Ovary (tissue), 7 donors: Measurements from ENCODE around the gene CAMSAP2.

GRCh38 chr1:198648219-198648482 is 9.3 kb downstream of the PTPRC start:
- PRO-cap, 7 experiments = no peak in any of the 7 experiments
- RAMPAGE, long total RNA, 2 experiments = no peak in any of the 2 experiments

DNA sequence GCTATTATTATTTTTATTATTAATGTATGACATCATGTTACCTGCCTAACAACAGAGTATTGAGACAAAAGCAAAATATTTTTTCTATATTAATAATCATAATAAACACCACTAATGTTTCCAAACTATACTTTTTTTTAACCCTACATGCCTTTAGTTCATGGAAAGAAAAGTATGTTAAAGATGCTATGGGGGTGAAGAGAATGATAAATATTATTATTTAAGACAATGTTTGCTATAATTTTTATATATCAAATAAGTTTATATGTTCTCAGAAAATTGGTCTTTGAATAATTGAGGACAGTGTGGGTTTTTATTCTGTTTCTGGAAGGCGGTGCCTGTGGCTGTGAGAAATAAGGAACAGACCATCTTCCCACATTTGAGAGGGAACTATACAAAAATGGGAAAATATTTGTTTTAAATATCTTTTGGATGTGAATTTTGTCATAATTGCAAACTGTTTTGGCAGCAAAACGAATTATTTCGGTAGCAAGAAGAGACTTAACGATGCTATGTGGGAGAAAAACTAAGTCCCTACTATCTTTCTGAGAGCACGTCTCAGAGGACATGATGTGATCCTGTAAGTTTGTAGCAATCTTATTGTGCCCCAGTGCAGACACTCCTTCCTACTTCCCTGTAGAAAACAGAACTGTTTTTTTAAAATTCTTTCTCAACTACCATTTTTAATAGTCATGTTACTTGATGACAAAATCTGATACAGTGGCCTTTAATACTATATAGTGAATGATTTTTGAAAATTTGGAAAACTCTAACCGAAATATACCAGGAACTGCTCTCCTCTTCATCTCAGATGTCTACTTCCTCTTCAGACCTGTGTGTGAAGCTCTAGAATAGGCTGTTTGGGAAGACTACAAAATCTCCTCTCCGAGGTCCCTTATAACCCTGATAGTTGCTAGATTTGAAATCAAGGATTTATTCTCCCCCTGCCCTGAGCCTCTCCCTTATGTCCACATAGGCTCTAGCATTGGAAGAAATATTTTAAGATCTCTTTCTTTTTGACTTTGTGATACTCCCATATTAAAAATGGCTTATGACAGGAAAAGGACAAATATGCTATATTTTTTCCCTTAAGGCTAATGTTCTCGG is 25.4 kb downstream of the PTPRC start:
- PRO-cap, 7 experiments = no peak in any of the 7 experiments
- RAMPAGE, long total RNA, 2 experiments = no peak in any of the 2 experiments

DNA sequence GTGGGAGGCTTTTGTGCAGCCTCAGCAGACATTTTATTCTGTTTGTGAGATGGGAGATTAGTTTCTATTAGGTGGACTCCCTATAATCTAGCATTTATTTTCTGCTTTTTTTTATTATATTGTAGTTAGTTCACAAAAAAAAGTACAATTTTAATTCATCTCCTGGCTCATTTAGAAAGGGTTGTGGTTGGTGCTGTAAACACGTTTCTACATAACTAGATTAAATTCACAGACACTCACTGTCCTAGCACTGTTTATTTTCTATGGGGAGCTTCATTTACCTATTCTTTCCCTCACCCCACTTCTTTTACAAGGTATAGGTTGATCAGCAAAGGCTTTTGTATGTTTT is 43.4 kb downstream of the PTPRC start:
- PRO-cap, 7 experiments = no peak in any of the 7 experiments
- RAMPAGE, long total RNA, 2 experiments = no peak in any of the 2 experiments

- PRO-cap, 7 experiments = no peak in any of the 7 experiments
- RAMPAGE, long total RNA, 2 experiments = no peak in any of the 2 experiments
Measured at GRCh38 chr1:198694391-198694679, 55.5 kb downstream of the PTPRC start.

GRCh38 chr1:198935956-198937187 is 297.5 kb downstream of the PTPRC start:
- PRO-cap, 7 experiments = peak in 1 of 7 experiments; most common plus-strand start chr1:198936543 (in 1)
- RAMPAGE, long total RNA, 2 experiments = no peak in any of the 2 experiments

DNA sequence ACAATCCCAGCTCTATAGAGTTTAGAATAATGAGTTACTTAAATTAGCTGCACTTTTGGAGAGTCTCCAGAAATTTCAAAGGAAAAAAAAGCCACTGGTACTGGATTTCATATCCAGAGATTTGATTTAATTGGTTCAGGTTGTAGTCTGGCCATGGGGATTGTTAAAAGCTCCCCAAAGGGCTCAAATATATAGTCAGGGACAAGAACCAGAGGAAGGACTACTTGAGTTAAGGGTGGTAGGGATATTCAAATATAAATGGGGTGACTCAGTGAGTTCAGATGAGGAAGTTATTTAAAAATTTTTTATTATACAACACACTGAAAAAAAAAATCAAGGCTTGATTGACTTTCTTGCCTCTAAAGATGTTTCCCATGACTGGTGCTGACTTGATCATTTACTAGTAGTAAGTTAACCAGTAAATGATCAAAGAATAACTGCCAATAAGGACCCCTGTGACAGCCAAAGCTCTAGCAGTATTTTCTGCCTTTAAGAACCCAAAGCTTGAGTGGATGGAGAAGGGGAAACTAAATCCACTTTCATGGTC is 357.7 kb upstream of the NR5A2 start:
- PRO-cap, 7 experiments = no peak in any of the 7 experiments
- RAMPAGE, long total RNA, 2 experiments = no peak in any of the 2 experiments

DNA sequence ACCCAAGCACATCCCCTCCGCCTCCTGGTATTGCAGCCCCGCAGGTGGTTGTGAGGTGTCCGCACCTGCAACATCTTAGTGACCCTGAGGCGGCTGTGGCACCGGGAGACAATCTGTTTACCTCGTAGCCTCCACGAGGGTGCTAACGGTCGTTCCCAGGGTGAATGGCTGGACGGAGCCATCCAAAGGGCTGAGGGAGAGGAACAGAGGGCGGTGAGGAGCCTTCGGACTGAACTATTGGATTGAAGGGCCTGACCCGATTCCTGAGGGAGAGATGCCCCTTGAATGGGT is 2.2 kb downstream of the NR5A2 start:
- PRO-cap, 7 experiments = no peak in any of the 7 experiments
- RAMPAGE, long total RNA, 2 experiments = no peak in any of the 2 experiments

GRCh38 chr1:200030672-200031140 is 3.2 kb downstream of the NR5A2 start:
- PRO-cap, 7 experiments = no peak in any of the 7 experiments
- RAMPAGE, long total RNA, 2 experiments = no peak in any of the 2 experiments

- PRO-cap, 7 experiments = no peak in any of the 7 experiments
- RAMPAGE, long total RNA, 2 experiments = no peak in any of the 2 experiments
Measured at GRCh38 chr1:200129430-200129957, 102.0 kb downstream of the NR5A2 start.

GRCh38 chr1:200301937-200302942 is 107.6 kb downstream of the ZNF281 start:
- PRO-cap, 7 experiments = no peak in any of the 7 experiments
- RAMPAGE, long total RNA, 2 experiments = no peak in any of the 2 experiments

DNA sequence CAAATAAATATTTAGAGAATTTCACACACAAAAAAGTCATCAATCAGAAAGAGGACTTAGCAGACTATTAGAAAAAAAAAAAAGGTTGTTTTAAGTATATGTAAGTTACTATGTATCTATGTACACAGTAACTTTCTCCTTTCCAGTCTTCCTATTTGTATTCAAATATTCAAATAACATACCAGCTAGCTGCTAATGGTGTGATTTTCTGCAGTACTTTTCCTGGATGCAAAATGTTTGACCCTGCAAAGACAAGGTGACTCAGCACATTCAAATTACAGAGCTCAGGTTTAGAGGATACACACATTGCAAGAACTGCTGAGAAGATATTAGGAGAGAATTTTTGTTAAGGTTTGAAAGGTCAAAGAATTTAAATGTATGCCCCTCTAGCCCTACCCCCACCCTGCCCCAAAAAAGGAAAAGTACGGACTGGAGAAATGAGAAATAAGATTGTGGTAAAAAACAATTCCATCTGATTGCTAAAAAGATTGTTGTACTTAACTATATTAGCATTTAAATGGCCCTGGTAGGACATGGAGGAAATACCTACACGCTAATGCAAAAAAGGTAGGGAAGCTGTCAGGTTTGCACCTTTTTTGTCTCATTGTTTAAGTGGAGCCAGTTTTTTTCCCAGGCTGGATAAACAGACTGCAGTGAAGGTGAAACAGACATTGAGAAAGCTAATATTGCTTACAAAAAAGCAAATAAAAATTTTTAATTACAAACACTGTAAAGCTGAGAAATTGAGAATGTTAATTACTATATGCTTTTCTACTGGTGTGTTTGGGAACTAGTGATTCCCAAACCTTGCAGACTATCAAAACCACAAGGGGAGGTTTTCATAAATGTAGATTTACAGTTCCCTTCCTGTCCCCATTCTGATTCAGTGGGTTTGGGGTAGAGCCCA is 45.6 kb downstream of the ZNF281 start:
- PRO-cap, 7 experiments = no peak in any of the 7 experiments
- RAMPAGE, long total RNA, 2 experiments = no peak in any of the 2 experiments

- PRO-cap, 7 experiments = no peak in any of the 7 experiments
- RAMPAGE, long total RNA, 2 experiments = no peak in any of the 2 experiments
Measured at GRCh38 chr1:200653125-200653569, 16.6 kb downstream of the DDX59 start.

DNA sequence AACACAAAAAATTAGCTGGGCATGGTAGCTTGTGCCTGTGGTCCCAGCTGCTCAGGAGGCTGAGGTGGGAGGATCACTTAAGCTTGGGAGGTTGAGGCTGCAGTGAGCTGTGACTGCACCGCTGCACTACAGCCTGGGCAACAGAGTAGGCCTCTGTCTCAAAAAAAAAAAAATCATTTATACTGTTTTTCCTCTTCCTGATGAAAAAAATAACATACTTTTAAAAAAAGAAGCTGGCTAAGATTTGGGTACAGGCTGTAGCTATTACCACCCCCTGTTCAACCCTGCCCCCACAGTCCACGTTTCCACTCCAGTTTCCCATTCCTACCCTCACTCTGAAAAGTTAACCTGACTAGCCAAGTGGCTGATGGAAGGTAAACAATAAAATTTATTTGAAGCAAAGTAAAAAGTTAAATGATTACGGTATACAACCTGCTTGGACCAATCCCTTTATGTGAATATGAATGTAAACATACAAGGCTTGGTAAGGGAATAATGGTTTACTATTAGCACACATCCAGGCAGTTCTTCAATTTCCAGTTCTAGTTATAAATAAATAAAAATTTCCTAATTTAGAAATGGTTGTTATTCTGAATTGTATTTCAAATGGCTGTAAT is 9.6 kb upstream of the CAMSAP2 start:
- PRO-cap, 7 experiments = peak in 4 of 7 experiments; most common plus-strand start position 293 of the sequence (in 2)
- RAMPAGE, long total RNA, 2 experiments = no peak in any of the 2 experiments

DNA sequence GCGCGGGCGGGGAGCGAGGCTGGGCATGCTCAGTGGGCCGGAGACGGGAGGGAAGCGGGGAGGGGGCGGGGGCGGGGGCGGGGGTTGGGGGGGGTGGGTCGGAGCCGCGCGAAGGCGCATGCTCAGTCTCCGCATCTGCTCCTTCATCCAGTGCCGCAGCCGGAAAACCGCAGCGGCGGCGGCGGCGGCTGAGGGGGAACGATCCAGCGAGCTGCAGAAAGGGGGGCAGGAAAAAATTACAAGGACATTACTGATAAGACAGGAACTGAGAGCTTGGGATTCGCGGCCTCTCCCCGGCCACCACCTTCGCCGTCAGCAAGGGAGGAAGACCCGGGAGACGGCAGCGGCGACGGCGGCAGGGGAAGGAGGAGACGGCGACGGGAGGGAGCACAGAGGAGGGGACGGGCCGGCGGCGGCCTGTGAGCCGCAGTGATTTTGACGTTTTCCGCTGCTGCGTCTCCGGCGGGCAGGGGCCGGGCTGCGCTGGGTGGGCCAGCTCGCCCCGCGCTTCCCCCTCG is at the start of gene CAMSAP2:
TSS of gene CAMSAP2 (plus strand) at position 125 of the 518 bp plus-strand sequence.
- PRO-cap, 7 experiments = peak in 7 of 7 experiments; most common plus-strand start position 172 of the sequence (in 7); most common minus-strand start position 431 of the sequence (in 1)
- RAMPAGE, long total RNA, 2 experiments = no peak in any of the 2 experiments

GRCh38 chr1:200849696-200850345 is 23.0 kb upstream of the GPR25 start:
- PRO-cap, 7 experiments = no peak in any of the 7 experiments
- RAMPAGE, long total RNA, 2 experiments = no peak in any of the 2 experiments

- PRO-cap, 7 experiments = no peak in any of the 7 experiments
- RAMPAGE, long total RNA, 2 experiments = no peak in any of the 2 experiments
Measured at GRCh38 chr1:200895777-200896497, 1.2 kb downstream of the INAVA start.

DNA sequence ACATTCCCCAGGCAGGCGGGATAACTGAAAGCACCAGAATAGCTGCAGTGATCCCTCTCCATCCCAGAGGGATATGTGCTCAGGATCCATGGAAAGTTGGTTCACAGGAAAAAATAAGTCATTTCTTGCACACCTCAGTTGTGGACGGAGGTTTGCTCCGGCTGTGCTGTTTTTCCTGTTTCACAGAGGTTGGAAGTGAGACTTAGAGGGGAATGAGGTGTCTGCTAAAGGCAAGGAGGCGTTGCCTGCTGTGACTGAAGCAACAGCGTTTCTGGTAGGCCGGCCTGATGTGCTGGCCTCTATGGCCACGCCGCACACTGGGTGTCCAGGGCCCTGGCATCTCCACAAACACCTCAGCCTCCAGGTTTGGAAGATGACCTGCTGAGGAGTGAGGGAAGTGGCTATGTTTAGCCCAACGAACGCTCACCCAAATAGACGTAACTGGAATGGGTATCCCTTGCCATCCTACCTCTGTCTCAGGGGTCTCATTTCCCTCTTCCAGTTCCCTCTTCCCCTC is 12.1 kb downstream of the CACNA1S start:
- PRO-cap, 7 experiments = no peak in any of the 7 experiments
- RAMPAGE, long total RNA, 2 experiments = no peak in any of the 2 experiments

GRCh38 chr1:201275157-201275852 is 8.0 kb upstream of the PKP1 start:
- PRO-cap, 7 experiments = no peak in any of the 7 experiments
- RAMPAGE, long total RNA, 2 experiments = no peak in any of the 2 experiments

DNA sequence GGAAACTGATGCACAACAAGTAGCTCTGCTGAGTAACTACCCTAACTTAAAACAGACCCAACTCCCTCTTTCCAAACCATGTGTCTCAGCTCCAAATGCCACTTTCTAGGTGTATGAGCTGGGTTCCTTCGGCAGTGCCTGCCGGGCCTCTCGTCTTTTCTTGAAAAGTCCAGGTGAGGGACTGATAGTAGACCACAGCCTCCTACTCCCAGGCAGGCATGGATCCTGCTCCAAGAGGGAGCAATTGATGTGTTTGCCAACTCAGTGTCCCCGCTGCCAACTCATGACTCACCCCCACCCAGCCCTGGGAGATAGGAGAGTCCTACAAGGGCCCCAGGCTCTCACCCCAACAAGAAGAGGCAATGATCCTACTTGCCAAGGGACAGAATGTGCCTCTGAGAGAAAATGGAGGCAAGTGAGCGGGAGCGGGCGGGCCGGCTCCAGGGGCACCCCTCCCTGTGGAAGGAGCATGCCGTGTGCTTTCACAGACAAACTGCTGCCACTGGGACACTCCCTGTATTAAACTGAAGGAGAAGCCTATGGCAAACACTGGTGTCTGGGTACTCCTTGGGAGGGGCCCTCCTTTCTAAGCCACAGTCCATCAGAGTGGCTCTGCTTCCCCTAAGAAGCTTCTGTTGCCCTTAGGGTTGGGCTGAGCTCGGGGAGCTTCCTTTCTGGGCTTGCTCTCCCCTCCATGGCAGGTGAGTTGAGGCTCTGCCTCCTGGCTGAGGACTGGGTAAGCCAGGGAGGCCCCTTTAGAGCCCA is 16.6 kb downstream of the PKP1 start:
- PRO-cap, 7 experiments = no peak in any of the 7 experiments
- RAMPAGE, long total RNA, 2 experiments = no peak in any of the 2 experiments

- PRO-cap, 7 experiments = no peak in any of the 7 experiments
- RAMPAGE, long total RNA, 2 experiments = no peak in any of the 2 experiments
Measured at GRCh38 chr1:201377864-201378306, 405 bp upstream of the TNNT2 start.